Cardiac septum (tissue), 1 donor: ENCODE results near the genes BPTF and C17orf58.

GRCh38 chr17:67398411-67398918 is 21.4 kb downstream of the PITPNC1 start:
- PRO-cap: no peak

GRCh38 chr17:67825069-67825637 is at the start of gene BPTF:
Gene BPTF, plus strand, starts transcription at chr17:67825503.
- PRO-cap: bidirectional peak, plus-strand start at chr17:67825503, minus-strand start at chr17:67825345

DNA sequence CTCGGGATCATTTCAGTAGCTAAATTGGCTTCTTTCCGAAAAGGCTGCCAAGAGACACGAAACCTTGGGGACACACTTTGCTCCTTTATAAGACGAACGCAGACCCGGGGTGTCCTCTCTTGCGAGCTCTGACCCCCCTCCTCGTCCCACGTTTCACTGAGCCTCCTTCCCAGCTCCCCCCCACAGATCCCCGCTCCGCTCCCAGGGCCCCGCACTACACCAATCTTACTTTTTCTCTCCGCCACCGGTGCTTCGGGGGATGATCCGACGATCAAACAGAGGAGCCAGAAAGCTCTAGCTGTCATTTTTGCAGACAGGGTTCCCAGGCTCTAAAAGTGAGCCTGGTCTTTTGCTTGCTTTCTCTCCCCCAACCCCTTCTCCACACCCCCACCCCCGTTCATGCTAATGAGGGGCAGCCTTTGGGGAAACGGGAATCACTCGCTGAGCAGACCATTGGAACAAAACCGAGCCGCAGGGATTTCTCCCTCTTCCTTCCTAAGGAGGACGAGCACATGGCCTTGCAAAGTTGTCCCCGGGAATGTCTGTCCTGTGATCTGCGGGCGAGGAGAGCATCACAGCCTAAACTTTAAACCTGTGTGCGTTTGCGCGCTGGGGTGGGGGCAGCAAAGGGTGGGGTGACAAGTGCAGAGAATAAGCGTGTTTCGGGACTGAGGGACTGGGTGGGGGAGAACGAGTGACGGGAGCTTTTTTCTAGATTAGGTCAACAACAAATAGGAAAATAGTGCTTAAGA is at the start of gene C17orf58:
Gene C17orf58, minus strand, starts transcription at position 576 of the 752 bp plus-strand sequence.
- PRO-cap: no peak

- PRO-cap: no peak
Measured at GRCh38 chr17:68037054-68037471, 1.5 kb downstream of the KPNA2 start.

GRCh38 chr17:68161630-68162548 is 86.0 kb upstream of the AMZ2 start:
- PRO-cap: bidirectional peak, plus-strand start at chr17:68162079, minus-strand start at chr17:68161865; bidirectional peak, plus-strand start at chr17:68162308, minus-strand start at chr17:68162180

DNA sequence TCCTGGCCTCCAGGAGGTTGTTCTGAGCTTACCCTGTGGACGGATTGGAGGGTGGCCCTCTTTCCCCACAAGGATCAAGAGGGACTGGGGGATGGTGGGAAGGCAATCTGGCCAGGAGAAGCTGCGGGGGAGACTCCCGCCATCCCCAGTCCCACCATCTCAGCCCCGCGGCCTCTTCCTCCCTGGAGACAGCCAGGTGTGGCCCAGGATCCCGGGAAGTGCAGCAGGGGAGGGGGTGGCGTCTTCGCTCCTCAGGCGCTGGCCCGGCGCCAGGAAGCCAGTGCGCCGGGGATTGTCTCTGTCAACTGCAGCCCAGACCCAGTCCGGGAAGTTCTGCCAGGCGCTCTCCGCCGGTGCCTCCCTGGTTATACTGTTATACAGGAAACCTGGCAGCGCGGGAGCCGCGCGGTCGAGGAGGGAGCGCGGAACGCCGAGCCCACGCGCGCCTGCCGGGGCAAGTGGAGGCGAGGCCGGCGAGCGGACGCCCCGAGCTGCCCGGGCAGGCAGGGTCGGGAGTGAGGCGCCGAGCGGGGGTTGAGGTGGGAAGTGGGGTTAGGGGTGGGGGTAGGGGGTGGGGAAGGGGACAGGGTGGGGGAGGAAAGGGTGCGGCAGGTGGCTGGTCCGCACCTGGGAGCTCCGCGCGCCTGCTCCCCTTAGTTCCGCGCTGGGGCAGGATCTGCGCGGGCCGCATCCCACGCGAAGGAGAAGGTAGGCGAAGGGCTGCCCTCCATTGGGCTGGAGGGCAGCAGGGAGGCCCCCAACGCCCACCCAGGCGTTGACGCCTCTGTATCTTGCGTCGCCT is 51.7 kb upstream of the AMZ2 start:
- PRO-cap: unidirectional peak, plus-strand start at position 315 of the sequence

DNA sequence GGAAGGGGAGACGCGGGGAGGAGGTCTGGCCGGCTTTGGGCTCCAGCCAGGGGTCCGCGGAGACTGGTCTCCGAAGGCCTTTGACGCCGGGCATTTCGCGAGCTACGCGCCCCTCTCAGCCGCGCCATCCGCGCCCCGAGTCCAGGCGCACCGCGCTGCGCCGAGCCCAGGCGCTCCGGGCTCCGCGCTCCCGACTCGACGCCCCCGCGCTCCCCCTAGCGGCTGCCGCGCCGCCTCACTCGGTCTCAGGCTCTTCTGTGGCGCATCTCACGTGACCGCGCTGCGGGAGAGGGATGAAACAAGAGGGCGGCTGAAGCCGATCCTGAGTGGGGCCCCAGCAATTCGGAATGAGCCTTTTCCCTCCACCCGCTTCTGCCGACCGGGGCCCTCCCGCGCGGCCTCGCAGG is 42.6 kb upstream of the AMZ2 start:
- PRO-cap: bidirectional peak, plus-strand start at position 274 of the sequence, minus-strand start at position 154 of the sequence

DNA sequence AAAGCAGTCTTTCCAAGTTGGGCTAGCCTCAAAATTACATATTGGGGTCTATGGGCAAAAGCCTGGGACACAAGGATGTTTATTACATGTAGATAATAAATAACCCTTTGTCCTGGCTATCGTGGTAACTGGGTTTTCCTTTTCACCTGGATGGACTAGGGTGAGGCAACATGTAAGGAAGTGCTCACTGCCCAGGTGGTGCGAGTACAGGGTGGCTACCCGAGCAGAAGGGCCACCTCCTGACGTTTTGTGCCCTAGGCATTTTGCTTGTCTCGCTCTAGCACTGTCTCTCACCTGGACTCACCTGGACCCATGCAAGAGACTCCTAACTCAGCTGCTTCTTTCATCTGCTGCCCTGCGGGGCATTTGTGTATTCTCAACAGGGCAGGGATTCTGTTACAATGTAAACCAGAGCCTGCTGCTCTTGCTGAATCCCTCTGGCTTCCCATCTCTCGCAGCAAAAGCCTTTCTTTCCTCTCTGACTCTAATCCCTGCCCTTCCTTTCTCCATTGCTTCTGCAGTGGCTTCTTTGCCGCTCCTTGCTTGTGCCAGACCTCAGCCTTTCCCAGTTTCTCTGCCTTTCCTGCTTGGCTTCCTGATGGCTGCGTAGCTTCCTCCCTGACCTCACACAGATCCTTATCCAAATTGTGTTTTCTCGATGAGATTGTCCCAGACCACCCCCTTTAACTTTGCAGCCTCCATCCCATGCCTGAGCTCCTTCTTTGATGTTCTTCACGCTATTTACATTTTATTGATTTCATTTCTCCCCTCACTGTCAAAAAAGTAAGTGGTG is 10.1 kb downstream of the ARSG start:
- PRO-cap: no peak

GRCh38 chr17:68346256-68347038 is 55.2 kb downstream of the ARSG start:
- PRO-cap: no peak

- PRO-cap: no peak
Measured at GRCh38 chr17:68370789-68371010, 79.4 kb downstream of the ARSG start.

GRCh38 chr17:68391524-68392022 is 65.7 kb downstream of the WIPI1 start:
- PRO-cap: no peak

DNA sequence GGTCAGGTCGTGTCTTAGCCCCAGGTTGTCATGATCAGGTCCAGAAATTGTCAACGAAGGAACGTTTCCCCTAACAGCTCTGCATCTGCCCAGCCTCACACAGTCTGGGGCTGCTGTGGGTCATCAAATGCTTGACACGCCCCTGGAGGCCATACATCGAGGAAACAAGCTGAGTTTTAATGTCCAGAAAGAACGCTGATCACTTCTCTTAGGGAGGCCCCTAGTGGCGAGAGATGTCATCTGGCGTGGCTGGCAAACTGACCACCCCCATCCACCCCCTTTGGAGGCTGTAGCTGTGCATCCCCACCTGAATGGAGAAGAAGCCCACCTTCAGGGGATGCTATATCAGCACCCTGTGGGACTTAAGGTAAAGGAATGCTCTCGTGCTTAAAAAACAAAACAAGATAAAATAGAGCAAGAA is 58.3 kb downstream of the WIPI1 start:
- PRO-cap: no peak

- PRO-cap: bidirectional peak, plus-strand start at chr17:68454450, minus-strand start at chr17:68454281
Measured at GRCh38 chr17:68454081-68454755, 3.1 kb downstream of the WIPI1 start.

GRCh38 chr17:68461480-68462053 is 4.3 kb upstream of the WIPI1 start:
- PRO-cap: unidirectional peak, minus-strand start at chr17:68461795

- PRO-cap: no peak
Measured at GRCh38 chr17:68498428-68499176, 13.6 kb upstream of the PRKAR1A start.

GRCh38 chr17:68595414-68596267 is 5.5 kb downstream of the FAM20A start:
- PRO-cap: no peak

DNA sequence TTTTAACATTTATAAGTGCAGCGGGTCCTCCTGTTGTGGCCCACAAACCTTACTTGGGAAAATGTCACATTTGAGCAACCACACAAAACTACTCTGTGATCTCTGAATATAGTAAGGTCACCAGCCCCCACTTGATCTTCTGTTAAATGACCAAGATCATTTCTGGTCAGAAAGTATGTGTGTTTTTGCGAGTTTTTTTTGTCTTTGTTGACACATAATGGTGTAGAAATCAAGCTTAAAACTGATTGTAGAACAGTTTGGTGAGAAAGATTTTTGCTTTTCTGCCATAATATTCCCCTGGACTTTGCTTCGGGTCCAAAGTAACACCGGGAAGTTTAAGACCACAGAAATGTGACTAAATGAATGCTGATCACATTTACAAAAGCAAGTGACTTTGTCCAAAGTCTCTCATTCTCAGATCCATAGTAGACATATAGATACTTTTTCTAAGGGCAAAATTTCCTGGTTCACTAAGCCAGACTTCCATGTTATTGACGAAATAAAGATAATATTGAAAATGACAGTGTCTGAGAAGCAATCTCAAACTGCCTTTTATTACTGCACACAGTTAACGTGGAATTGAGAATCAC is 2.6 kb downstream of the FAM20A start:
- PRO-cap: no peak

- PRO-cap: no peak
Measured at GRCh38 chr17:68627734-68628487, 26.7 kb upstream of the FAM20A start.

GRCh38 chr17:68733584-68734357 is 132.6 kb upstream of the FAM20A start:
- PRO-cap: no peak

DNA sequence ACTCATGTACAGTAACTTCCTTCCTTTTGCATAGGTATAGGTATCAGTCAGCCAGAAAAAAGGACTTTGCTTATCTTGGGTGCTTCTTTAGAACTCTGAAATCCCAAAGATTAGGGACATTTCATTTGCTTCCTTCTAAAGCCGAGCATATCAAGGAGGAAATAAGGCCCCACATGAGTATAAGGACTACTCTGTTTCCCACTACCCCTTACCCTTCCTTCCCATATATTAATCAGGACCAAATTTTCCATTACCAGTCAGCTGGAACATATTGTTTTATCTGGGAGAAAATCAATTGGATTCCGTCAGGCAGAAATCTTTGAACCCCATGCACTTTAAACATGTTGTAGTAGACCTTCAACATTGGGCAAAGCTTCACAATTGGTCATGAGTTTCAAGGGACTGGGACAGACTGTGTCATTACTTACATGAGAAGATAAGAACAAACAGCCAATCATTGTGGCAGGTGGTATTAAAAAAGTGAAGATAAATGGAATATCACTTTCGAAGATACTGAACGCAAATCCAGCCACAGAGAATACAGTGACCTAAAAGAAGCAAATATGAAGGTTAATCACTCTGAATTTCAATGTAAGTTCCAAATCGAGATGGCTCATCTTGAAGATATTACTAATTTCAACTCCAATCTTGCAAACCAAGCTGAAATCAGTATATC is 70.3 kb downstream of the ABCA8 start:
- PRO-cap: no peak